Vermiform appendix (tissue), 1 donor: ENCODE measurements around a stretch of chr10.

DNA sequence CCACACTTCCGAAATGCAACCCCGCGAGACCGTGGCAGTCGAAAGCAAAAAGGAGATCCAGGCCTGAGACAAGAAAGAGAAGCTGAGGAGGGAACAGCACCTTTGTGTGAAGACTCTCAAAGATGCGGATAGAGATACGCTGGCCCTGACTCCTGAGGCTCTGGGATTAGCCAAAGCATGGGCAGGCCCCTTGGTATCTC is 43.4 kb downstream of the FAM53B start:
- PRO-cap, result no peak

GRCh38 chr10:124701172-124701814 is 42.9 kb downstream of the FAM53B start:
- PRO-cap, result no peak

- PRO-cap, result unidirectional peak, plus-strand start at chr10:124710120
Measured at GRCh38 chr10:124709566-124710201, 34.5 kb downstream of the FAM53B start.

DNA sequence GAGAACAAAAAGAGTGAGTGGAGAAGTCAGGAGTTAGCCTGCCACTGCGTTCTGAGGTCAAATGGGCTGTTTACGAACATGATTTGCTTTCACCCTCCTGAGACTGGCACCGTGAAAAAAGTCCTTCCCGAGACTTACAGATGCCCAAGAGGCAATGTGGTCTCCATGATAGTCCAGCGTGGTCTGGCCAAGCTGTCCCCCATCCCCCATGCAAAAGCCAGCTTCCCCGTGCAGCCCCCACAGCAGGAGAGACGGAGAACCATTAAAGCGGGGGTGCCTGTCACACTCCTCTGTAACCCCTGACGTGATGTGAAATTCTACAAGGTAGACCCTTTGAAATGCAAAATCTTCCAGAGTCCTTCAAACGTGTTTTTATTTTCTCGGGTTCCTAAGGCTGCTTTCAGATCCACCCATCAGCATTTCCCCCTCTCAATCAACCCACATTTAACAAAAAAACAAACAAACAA is 4.6 kb downstream of the FAM53B start:
- PRO-cap, result no peak

DNA sequence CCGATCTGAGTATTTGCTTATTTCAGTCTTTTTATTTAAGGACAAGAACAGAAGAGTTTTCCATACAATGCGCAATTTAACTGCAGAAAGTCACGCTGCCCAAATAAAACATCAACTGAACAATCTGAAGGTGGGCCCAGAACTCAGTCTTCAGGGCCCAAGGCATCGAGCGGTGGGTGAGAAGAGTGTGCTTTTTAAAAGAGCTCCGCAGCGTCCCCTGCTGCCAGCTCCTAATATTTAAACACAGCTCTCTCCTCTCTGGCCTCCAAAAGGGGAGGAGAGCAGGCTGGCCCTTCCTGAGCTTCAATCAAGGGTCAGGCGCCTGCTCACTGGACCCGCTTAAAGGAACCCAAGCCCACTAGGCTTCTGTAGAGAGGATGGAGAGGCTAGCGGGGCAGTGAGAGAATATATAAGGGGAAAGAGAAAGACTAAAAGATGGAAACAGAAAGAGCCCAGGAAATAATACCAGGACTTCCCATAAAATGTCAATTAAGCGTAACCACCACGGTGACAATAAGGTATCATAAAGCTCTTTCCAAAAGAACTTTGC is 2.9 kb downstream of the FAM53B start:
- PRO-cap, result no peak

GRCh38 chr10:124743150-124743808 is 899 bp downstream of the FAM53B start:
- PRO-cap, result bidirectional peak, plus-strand start at chr10:124743560, minus-strand start at chr10:124743354; bidirectional peak, plus-strand start at chr10:124743897, minus-strand start at chr10:124743724

DNA sequence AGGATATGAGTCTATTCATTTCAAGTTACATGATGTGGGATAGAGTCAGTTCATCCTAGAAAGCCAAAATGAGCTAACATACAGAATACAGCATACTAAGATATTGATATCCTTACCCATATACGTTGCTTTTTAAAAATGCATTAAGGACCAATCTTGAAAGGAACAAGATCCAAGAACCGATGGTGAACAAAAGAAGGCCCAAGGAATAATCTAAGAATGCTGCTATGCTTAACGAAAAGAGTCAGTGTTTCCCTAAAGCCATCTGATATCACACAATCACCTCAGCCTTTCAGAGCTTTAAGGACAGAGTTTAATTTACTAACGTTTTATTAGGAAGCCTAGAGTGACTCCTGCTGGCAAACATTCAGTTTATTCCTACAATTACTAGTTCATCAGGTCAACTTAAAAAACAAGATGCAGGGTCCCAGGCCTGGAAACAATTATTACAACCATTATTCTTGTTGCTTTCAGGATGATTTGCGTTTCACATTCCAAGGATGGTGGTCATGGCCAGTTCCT is 1.3 kb upstream of the FAM53B start:
- PRO-cap, result no peak

GRCh38 chr10:124916092-124916459 is 25.8 kb upstream of the ZRANB1 start:
- PRO-cap, result no peak

DNA sequence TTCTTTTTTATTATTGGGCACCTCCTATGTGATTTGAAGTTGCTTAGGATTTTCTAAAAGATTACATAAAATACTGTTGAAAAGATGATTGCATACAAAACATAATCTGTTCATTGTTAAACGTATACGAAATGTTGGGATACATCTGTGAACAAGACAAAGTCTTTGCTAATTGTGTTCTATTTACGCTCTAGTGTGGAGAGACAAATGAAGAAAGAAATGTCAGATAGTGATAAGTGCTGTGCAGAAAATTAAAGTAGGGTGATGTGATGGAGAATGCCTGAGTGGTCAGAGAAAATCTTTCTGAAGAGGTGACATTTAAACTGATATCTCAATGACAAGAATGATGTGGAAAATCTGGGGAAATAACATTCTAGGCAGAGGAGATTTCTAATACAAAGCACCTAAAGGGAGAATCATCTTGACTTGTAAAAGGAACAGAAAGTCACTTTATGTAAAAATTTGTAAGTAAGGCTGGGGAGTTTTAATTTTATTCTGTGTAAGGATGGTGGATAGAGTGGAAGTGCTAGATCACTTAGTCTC is 13.3 kb upstream of the ZRANB1 start:
- PRO-cap, result no peak

GRCh38 chr10:124977982-124978346 is 36.0 kb downstream of the ZRANB1 start:
- PRO-cap, result no peak

- PRO-cap, result no peak
Measured at GRCh38 chr10:125016328-125017462, 11.2 kb downstream of the CTBP2 start.

DNA sequence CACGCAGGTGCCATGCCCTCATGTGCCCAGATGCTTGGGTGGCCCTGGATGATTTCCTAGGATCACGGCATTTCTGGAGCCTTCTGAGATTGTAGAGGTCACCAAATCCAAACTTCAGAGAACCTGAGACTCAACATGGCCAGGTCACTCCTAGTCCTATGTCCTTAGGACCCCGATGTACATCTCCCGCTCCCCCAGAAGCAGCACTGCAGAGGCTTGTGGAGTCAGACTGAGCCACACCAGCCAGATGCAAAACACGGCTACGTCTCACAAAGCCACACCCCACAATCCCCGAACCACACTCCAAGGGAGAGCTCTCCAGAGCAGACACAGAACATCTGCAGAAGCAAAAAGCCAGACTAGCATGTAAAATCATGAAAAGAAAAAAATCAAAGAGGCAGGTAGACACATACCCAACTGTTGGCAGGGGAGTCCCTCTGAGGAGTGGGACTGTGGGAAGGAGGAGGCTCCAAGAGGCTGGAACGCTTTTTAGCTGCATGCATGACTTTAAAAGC is 27.5 kb upstream of the CTBP2 start:
- PRO-cap, result no peak

DNA sequence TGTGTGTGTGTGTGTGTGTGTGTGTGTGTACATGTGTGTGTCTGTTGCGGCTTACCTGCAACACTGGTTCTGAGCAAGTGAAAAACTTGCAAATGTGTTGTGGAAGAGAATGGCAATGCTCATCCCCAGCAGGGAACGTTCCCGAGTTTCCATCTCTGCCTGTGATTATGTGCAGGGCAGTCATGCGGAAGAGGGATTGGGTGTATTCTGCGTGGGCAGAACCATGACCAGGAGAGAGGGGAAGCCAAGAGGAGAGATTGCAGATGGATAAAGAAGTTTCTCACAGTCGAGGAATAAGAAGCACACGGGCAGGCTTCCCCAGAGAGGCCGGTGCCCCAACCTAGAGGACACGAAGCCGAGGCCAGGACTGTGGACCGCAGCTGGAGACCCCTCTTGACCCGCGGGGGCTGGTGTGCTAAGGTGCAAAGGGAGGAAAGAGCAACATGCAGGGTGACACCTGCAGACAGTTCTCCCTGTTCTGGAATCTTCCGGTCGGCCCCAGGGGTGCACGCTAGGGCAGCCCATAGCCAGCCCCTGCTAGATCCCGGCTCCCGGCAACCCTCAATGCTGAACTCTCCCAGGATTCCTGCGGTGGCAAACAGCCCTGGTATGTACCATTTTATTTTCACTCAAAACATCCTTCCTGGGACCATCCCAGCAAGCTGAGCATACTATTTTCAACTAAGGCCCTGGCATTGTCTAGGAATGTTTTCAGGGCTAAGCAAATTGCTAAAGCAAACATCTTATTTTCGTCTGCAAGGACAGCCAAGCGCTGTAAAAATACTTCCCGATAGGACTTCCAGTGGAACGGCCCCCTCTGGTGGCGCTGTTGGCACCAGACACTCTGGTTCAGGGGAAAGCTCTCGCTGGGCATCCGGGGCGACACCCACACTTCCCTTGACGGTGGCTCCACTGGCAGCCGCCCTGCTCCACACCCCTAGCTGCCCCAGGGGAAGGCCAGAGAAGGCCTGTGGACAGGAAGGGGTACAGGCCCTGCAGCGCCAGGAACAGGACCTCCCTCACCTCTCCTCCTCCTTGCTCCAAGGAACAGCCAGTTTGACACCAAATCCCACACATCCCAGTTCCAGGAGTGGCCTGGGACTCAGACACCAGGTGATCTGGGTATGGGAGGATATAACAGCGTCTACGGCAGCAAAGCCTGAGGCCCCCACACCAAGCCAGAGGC is 33.0 kb upstream of the CTBP2 start:
- PRO-cap, result no peak

- PRO-cap, result no peak
Measured at GRCh38 chr10:125066558-125067183, 38.8 kb upstream of the CTBP2 start.

GRCh38 chr10:125080184-125080759 is 52.4 kb upstream of the CTBP2 start:
- PRO-cap, result no peak

- PRO-cap, result no peak
Measured at GRCh38 chr10:125139605-125139995, 111.7 kb upstream of the CTBP2 start.

DNA sequence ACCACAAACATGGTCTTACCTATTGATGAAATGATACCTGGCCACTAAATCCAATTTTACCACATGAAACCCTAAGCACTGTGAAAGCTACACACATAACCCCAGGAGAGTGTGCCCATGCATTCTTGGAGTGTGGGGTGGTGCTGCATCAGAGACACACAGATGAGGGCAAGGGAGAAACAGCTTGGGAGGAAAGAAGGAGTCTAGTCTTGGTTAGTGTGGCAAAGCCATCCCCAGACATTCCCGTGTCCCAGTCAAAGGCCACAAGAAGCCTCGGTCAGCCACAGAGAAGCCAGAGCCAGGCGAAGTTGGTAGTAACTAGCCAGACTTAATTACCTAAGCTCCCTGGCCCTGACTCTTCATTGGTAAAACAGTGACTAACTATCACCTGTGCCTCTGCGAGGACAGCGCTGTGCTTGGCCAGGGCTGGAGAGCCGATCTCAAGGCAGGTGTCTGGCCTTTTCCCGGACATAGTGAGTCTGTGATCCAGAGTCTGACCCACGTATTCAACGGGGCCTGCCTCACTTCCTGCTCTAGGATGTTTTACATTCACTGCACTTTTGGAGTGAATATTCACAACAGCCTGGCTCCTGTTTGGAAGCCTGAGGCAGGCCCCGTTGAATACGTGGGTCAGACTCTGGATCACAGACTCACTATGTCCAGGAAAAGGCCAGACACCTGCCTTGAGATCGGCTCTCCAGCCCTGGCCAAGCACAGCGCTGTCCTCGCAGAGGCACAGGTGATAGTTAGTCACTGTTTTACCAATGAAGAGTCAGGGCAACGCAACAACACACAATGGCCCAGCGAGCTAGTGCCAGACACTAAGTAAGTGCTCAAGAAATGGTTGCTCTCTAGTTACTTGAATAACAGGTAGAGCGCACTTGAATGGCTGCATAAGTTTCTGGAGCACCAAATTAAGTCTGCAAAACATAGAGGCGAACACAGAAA is 122.7 kb upstream of the CTBP2 start:
- PRO-cap, result no peak

DNA sequence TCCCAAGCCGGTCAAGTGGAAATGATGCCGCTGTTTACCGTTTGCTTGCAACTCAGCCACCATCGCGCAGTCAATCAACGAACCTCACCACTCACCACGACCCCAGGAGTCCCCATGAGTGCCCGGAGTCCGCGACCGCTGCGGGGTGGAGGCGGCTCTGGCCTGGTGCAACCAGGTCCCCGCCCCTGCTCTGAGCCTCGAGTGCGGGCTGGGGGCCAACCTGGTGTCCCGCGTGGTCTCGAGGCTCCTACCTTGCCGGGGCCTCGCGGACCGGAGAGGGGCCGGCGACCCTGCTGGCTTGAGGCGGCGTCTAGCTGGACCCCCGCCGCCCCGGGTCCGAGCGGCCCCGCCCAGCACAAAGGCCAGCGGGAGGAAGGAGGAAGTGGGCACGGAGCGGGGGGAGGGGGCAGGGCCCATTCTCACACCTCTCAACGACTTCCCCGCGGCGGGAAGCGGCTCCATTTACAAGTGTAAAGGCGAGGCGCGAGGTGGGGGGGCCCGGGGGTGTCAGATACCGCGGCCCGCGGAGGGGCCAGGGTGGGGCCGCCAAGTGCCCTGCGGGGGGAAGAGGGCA is 123.7 kb upstream of the CTBP2 start:
- PRO-cap, result no peak

GRCh38 chr10:125162388-125163056 is 134.7 kb upstream of the CTBP2 start:
- PRO-cap, result no peak

GRCh38 chr10:125853779-125854366 is 27.2 kb downstream of the DHX32 start:
- PRO-cap, result no peak